ENCODE results near the genes CCDC112 and TICAM2.

GRCh38 chr5:114360666-114361484 is 995 bp upstream of the KCNN2 start:
- PRO-cap, 2 experiments: peak in 1 of 2 experiments; most common minus-strand start chr5:114361230 (in 1)

DNA sequence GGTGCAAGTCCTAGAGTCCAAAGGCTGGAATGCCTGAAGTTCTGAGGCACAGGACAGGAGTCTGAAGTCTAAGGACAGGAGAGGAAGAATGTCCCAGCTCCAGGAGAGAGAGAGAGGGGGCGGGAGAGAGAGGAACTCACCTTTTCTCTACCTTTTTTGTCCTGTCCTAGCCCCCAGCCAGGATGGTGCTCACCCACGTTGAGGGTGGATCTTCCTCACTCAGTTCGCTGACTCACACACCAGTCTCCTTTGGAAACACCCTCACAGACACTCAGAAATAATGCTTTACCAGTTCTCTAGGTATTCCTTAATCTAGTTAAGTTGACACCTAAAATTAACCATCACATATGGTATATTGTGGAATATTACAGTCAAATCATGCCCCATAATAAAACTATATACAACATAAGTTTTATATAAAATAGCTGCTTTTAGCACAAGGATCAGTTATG is 49.7 kb downstream of the KCNN2 start:
- PRO-cap, 2 experiments: no peak in any of the 2 experiments

GRCh38 chr5:115295620-115296881 is at the start of gene CCDC112:
TSS of gene CCDC112 (minus strand) at chr5:115296654.
- PRO-cap, 2 experiments: peak in 2 of 2 experiments; most common plus-strand start chr5:115296316 (in 2); most common minus-strand start chr5:115296618 (in 2)

GRCh38 chr5:115296882-115297127 is 351 bp upstream of the CCDC112 start:
- PRO-cap, 2 experiments: no peak in any of the 2 experiments

- PRO-cap, 2 experiments: peak in 2 of 2 experiments; most common plus-strand start chr5:115423724 (in 2); most common minus-strand start chr5:115423596 (in 2)
Observed at GRCh38 chr5:115423388-115424425, 120.9 kb downstream of the FEM1C start.

DNA sequence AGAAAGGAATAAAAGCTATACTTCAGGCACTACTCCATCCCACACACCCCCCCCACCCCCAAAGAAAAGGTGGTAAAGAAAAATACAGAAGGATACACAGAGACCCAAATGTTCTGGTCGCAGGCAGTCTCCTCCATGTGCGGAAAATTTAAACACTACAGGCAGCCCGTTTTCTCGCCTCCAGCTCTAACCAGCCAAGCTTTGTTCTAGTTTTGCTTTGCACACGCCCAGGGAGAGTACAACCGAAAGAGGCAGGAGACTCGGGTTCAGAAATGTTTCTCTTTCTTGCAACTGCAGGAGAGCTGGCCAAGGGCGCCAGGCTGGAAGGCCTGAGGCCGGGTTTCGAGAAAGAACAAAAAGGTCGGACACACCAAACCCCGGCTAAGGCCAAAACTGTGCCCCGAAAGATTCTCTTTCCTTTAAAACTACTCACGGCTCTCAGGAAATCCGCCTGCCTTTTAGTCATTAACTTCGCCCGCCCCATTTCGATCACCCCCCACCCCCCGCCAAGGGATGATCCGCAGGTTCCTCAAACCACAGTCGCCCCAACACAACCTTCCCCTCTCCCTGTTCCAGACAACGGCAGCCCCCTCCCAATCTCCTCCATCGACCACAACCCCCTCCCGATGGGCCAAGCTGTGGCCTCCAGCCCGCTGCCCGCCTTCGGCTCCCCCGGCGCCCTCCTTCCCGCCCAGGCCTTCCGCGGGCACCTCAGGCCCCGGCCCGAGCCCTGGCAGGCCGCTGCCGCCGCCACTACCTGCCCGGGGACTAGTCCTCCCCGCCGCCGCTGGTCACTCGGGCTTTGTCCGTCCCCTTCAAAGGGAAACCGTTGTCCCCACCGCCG is 587 bp downstream of the FEM1C start:
- PRO-cap, 2 experiments: peak in 2 of 2 experiments; most common plus-strand start position 296 of the sequence (in 1); most common minus-strand start position 395 of the sequence (in 2)

DNA sequence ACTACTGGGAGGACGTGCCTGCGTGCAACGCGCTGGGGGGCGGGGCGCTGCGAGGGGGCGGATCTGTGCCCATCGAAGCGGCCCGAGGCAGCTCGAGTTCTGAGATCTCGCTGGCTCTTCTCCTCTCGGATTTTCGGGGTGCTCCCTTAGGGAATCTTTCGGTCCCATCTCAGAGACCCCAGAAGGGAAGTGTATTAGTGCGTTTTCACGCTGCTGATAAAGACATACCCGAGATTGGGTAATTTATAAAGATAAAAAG is 294 bp upstream of the FEM1C start:
- PRO-cap, 2 experiments: peak in 2 of 2 experiments; most common plus-strand start position 75 of the sequence (in 2)

DNA sequence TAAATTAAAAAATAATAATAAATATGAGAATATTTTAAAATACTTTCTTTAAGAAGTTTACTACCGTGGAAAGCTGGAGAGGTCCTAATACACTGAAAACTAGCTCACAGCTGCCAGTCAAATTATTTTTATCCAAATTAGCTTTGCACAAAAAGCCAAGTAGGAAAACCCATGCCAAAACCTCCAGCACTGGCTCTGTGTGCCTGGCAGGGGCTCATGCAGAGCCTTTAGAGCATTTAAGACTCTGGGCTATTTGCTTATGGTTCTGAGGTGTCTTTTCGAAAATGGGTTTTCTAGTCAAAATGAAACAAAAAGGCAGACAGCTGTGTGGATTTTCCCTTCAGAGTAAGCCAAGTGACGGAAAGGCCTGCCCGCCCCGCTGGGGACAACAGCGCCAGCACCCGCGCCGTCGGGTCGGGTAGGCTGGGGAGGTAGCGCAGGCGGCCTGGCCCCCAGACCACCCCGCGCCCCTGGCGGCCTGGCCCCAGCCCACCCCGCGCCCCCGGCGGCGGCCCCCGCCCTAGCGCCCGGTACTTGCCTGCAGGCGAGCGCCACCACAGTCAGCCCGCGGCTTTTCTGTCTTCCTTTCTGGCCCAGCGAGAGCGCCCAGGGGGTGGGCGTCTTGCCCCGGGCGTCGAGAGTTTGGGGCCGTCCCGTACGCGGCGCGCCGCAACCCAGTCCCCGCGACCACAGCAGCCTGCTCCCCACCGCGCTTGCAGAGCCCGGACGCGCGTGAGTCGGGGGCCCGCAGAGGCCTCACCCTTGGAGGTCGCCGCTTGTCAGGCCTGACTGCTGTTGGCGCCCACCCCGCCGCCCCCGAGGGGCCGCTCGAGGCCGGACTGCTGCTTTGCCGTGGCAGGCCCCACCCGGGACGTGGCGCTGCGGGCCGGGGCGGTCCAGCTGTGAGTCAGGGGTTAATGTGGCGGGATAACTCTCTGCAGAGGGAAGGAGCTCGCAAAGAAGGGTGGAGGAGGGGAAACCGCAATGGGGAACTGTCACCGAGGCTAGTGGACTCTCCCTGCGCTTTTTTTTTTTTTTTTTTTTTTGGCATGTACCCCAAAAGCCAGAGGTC is at the start of gene TICAM2:
Gene TICAM2, minus strand, starts transcription at position 921 of the 1,072 bp plus-strand sequence.
- PRO-cap, 2 experiments: peak in 2 of 2 experiments; most common plus-strand start position 186 of the sequence (in 1); most common minus-strand start position 875 of the sequence (in 2)

- PRO-cap, 2 experiments: peak in 2 of 2 experiments; most common plus-strand start chr5:115602682 (in 1)
Observed at GRCh38 chr5:115602631-115602985, 329 bp upstream of the TICAM2 start.

GRCh38 chr5:115814322-115815085 is 2.0 kb downstream of the CDO1 start:
- PRO-cap, 2 experiments: no peak in any of the 2 experiments

DNA sequence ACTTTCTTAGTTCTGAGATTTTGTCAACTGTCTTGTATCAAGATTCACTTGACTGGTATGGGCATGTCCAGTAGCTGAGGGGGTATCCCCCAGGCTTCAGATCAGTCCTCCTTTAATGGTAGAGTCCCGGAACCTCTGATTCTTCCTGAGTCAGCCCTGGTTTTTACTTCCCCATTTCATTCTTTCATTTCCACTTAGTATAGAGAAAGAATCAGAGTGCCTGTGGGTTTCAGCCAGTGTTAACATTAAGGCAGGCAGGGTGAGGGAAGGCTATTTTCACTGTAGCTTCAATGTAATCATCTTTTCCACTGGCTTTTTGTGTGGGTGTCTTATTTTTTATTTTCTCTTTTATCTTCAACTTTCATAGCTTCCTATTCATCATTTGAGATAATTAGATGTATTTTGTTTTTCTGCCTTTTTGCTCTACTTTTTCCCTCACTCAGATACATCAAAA is 8.3 kb upstream of the COMMD10 start:
- PRO-cap, 2 experiments: no peak in any of the 2 experiments

GRCh38 chr5:116179299-116179764 is 94.5 kb downstream of the COMMD10 start:
- PRO-cap, 2 experiments: no peak in any of the 2 experiments

- PRO-cap, 2 experiments: no peak in any of the 2 experiments
Observed at GRCh38 chr5:116413606-116414065, 161.0 kb downstream of the SEMA6A start.

DNA sequence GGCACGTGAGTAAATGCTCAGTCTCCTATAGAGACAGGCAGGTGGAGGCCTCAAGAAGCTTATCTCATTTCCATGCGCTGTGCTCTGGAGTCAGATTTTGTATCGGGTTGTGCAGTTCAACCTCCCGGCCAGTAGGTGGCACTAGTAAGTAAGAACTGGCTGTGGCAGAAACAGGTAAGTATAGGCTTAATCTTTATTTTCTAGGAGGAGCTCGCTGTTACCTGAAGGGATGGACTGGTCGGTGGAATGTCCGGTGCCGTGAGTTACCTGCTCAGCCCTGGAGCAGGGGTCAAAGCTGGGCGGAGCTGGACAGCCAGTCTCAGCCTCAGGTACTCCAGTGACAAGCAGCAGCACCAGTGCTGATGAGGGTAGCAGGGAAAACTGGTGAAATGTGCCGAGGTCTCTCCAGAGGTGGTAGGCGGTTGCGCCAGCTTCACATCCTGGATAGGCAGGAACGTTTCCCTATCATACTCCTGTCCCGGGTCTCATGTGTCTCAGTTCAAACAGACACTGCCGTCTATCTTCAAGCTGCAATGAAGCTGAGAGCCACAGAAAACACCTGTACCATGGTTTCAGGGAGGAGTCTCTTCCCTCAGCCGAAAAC is 880.2 kb upstream of the SEMA6A start:
- PRO-cap, 2 experiments: no peak in any of the 2 experiments

DNA sequence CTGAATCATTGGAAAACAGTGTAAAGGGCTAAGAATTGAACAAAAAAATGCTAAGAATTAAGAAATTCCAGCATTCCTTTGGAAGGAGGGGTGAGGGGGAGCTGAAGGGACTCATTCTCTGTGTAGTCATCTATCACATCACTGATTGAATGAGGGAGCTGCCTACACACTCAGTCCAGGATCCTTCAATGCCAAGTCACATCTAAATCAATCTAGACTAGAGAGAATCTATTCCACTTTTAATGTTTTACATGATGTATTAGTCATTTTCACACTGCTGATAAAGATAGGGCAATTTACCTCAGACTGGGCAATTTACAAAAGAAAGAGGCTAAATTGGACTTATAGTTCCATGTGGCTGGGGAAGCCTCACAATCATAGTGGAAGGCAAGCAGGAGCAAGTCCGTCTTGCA is 286.4 kb downstream of the DTWD2 start:
- PRO-cap, 2 experiments: no peak in any of the 2 experiments

GRCh38 chr5:119170824-119171205 is 99.9 kb downstream of the DMXL1 start:
- PRO-cap, 2 experiments: no peak in any of the 2 experiments

GRCh38 chr5:119269139-119269905 is 86.5 kb upstream of the TNFAIP8 start:
- PRO-cap, 2 experiments: no peak in any of the 2 experiments

- PRO-cap, 2 experiments: no peak in any of the 2 experiments
Observed at GRCh38 chr5:119323030-119323525, 32.7 kb upstream of the TNFAIP8 start.

- PRO-cap, 2 experiments: no peak in any of the 2 experiments
Observed at GRCh38 chr5:119341987-119342539, 13.8 kb upstream of the TNFAIP8 start.

- PRO-cap, 2 experiments: peak in 1 of 2 experiments; most common plus-strand start chr5:119354372 (in 1); most common minus-strand start chr5:119354225 (in 1)
Observed at GRCh38 chr5:119353491-119354514, 2.0 kb upstream of the TNFAIP8 start.